Progenitor cell of endocrine pancreas (in vitro differentiated cells): ENCODE measurements around a stretch of chr10.

DNA sequence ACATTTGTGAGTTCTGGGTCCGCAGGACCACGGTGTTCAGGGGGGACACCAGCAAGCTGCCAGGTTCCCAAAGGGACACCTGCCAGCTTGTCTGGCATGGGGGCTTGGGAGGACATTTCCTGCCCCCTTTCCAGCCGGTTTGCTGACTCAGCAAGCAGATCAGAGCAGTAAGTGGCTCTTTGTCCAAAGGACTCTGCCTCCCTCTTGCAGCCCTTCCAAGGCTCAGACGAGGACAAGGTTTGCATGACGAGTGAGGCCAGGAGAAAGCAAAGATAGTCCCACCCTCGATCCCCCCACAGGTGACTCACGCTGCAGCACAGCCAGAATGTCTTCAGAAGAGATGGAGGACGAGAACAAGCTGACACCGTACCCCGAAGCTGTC is 49.0 kb downstream of the COL17A1 start:
- PRO-cap = no peak

GRCh38 chr10:104328330-104328838 is 9.9 kb downstream of the ITPRIP start:
- PRO-cap = unidirectional peak, plus-strand start at chr10:104328466; bidirectional peak, plus-strand start at chr10:104328641, minus-strand start at chr10:104328542

- PRO-cap = bidirectional peak, plus-strand start at chr10:104329047, minus-strand start at chr10:104328889
These were observed 9.2 kb downstream of the ITPRIP start for GRCh38 chr10:104328839-104329772.

GRCh38 chr10:108708230-108708933 is 1214.9 kb downstream of the XPNPEP1 start:
- PRO-cap = no peak

DNA sequence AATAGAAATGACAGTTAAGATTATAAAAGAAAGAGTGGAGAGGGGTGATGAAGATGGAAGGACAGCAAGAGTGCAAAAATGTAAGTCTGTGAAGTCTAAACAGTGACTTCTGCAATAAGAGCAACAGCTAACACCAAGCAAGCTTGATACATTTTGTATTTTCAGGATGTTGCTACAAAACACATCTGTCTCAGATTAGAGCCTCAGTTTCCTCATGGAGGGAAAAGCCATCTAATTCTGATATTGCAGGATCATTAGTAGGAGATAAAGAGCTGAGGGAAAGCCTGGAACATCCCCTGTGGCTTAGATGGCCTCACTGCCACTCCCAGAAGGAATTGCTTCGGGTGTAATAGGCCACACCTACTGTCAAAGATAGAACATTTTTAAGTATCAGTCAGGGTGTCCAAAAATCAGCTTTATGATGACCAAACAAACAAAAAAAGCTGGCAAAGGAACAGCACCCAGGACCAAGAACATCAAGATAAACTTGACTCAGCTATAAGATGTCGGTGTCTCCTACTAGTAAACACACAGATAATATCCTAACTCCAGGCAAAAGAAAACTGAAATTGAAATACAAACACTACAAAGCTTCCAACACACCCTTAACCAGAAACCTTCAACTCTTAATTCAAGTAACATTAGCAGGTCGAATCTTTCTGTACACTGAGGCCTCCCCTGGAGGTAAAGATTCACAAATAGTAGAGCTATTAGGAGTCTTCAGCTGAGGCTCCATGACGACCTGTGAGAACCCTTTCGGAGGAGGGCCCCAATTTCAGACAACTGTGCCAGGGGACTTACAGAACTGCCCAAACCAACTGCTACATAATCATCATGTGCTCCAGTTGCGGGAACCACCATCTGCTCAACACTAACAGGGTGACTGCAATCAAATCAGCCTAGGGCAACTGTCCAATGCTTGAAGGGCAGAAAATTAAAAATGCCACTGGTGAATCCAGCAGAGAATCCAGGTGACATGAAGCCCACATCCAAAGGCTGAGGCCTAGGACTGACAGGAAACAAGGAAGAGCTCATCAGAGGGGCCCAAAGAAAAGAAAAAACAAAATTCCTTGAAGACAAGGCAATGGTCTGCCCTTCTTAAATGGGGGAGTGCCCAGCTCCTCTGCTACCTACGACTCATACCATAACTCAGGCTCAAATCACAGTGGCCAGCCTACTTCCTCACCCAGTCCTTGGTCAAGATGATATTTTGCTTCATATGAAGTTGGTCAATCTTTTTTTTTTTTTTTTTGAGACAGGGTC is 20.3 kb downstream of the XPNPEP1 start:
- PRO-cap = no peak

GRCh38 chr10:110048818-110049504 is 41.2 kb downstream of the ADD3 start:
- PRO-cap = no peak

DNA sequence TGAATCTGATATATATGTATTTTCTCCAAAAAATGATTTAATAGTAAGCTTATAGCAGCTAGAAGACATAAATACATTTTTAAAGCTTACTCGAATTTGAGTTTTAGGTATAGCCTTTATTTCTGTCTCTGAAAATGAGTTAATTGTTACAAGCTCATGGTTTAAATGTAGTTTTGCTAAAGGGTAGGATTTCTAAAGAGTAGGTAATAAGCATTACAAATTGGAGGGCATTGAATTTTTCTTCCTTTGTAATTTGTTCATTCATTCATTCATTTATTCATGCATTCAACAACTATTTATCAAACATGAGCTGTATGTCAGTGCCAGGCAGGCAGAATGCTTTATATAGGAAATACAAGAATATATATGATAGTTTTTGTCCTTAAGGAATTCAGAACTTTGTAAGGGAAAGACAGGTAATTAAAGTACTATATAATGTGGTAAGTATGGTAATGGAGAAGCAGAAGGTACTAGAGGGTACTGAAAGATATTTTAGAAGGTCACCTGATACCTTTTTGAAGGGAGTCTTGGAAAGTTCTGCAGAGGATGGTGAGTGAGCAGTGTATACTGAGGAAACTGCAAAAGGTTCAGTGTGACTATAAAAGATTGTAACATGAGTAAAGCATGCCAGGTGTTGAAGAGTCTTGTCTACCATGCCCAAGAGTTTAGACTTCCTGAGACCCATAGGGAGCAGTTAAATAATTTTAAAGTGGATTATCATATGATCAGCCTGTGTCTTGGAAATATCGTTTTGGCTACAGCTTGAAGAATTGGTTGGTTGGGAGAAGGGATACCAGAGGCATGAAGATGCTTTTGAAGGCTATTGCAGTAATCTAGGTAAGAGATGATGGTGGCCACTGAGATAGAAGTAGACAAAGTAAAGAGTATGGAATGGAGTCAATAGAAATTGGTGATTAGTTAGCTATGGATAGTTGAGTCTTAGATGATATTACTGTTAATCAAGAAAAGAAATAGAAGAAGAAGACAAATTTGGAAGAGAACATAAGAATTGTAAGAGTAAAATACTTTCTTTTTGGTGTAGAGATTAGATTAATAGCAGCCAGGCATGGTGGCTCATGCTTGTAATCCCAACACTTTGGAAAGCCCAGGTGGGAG is 37.9 kb downstream of the MXI1 start:
- PRO-cap = no peak

- PRO-cap = no peak
These were observed 7.2 kb downstream of the SMNDC1 start for GRCh38 chr10:110297388-110298020.

GRCh38 chr10:110357232-110358217 is 52.8 kb upstream of the SMNDC1 start:
- PRO-cap = no peak

DNA sequence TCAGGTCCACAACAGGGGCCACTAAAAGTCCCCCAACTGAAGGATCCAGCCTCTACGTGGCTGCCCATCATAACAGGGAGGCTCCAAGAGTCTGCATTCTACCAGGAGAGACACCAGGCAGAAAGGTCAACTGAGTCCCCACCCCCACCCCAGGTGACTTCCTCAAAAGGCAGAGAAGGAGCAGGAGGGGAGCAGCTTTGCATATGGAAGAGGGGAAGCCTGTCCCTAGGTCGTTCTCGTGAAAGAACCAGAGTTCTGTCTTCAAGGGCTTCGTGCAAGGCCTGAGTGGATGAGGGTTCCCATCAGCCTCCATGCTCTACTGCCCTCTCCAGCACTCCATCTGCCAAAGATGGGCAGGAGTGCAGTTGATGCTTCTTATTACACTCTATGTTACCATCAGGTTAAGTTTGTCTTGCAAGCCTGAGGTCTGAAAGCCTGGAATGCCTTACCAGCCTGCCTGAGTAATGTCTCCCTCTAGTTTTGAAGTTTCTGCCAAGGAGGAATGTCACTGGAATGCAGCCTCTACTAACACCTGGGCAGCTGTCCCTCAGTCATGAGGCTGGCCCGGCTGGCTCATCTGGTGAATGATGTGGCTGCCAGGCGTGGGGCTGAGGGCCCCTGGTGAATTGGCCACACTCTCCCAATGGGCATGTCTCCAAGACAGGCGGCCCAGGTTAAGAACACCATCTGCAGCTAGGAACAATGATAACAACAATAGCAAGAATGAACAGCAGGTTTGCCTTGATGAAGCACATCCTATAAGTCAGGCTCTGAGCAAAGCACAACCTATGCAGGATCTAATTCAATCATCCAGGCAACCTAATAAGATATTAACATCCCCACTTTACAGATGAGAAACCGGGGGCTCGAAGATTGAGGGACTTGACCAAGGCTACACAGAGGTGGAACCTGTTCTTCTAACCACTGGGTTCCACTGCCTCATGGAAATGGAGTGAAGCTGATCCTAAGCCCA is 54.4 kb upstream of the SMNDC1 start:
- PRO-cap = no peak

- PRO-cap = no peak
These were observed 63.9 kb upstream of the DUSP5 start for GRCh38 chr10:110433641-110434361.

GRCh38 chr10:110459929-110461012 is 37.4 kb upstream of the DUSP5 start:
- PRO-cap = no peak

DNA sequence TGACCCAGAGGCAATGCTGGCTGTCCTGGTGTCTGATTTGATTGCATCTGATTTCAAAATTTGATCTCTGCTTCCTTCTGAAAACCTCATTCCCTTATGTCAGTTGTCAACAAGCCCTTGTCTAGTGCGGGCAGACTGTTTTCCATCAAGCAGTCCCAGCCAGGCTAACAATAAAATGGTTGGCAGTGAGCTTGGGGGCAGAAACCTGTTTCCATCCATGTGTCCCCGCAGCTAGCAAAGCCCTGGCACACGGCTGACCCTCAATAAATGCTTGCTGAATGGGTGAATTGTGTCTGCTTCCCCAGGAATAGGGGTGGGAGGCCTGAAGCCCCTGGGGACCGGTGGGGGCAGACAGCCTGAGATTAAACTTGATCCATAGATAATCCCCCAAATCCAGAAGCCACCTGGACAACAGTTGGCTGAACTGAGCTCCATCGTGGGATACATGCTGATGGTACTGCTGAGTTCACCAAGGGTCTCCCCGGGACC is 1.0 kb upstream of the DUSP5 start:
- PRO-cap = no peak

DNA sequence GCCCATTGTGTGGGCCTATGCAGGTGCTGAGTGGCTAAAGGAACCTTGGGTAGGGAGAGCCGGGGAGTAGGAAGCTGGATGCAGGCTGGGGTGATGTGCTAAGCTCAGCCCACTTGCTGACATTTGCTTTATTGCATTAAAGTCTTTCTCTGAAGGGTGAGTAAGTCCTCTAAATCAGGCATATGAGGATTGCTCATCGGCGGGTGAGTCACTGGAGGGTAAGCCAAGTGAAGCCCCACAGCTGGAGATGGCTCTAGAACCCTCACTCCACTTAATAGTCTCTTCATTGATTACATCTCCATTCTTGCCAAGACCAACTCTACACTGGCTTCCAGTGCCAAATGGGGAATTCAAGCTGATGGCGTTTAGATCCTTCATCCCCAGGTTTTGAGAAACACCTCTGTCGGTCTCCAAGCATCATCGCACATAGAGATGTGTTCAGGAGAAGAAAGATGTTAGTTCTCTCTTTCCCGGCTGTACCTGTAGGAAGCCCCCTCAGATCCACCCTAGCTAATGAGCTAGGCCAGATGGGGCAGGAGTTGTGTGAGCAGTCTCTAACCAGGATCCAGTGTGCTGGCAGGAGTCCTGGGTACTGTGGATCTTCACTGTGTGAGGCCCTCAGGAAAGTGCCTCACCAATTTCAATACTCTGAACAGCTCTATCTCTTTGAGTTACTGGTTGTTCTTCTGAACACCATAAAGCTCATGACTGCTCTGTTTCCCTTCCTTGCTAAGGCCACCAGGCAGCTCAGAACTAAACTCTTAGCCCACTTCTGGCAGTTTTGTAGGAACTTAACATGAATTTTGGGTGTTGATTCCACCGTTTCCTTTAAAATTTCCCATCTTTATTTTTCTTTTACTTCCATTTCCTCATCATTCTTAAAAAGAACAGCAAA is 15.3 kb downstream of the DUSP5 start:
- PRO-cap = no peak

DNA sequence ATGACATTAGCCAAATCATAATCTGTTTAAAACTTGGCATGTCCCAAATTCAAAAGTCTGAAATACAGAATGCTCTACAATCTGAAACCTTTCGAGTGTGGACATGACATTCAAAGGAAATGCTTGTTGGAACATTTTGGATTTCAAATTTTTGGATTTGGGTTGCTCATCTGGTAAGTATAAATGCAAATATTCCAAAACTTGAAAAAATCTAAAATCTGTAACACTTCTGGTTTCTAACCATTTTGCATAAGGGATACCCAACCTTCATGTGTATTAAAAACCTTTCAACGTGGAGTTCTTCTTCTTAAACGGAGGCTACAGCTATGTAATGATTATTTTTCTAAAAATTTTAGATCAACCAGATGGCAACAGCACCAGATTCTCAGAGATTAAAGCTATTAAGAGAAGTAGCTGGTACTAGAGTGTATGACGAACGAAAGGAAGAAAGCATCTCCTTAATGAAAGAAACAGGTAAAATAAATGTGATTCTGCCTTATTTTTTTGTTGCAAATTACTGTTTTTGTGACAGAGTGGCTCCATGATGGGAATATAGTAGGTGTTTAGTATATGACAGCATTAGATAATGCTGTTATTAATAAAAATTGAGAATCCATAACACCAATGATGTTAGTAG is 13.2 kb downstream of the SMC3 start:
- PRO-cap = no peak

- PRO-cap = no peak
These were observed 2.3 kb downstream of the RBM20 start for GRCh38 chr10:110646372-110646911.

DNA sequence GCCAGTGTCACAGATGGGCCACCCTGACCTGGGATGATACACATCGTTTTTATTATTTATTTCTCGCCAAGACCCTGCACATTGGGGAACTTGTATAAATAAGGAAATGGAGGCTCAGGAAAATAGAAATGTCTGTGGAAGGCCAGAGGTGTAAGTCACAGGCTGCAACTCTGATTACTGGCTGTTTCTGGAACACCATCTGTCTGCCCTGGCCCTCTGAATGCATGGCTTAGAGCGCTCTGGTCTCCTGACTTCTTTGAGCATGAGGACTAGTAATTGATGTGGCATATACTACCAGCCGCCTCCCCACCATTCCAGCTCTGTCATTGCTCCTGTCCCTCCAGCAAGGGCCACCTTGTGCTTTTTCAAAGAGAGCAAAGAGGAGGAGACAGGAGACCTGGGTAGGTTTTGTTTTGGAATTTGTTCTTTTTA is 81.7 kb upstream of the PDCD4 start:
- PRO-cap = no peak

- PRO-cap = no peak
These were observed 69.1 kb upstream of the PDCD4 start for GRCh38 chr10:110802591-110803154.

DNA sequence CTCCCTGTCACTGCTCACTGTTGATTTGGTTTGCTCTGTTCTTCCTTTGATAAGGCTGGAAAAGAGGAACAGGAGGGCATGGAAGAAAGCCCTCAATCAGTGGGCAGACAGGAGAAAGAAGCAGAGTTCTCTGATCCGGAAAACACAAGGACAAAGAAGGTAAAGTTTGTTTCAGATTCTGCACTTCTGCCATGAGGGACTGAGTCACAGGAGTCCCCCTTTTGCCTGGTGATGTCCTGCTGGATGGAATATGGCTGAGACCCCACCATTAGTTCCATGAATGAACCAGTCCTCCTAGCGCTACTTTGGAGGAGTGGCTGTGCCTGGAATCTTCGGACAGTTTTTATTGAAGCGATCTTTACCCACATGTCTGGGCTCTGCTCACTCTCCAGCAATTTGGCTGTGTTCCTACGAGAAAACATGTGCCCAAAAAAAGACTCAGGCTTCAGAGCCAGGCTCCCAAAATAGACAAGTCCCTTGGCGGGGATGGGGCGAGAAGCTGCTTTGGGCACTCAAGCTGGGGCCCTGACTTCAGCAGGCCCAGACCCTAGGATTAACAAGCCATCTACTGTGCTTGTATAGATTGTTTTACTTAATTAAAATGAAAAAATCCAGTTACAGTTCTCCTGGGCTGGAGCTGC is 51.6 kb upstream of the PDCD4 start:
- PRO-cap = no peak

DNA sequence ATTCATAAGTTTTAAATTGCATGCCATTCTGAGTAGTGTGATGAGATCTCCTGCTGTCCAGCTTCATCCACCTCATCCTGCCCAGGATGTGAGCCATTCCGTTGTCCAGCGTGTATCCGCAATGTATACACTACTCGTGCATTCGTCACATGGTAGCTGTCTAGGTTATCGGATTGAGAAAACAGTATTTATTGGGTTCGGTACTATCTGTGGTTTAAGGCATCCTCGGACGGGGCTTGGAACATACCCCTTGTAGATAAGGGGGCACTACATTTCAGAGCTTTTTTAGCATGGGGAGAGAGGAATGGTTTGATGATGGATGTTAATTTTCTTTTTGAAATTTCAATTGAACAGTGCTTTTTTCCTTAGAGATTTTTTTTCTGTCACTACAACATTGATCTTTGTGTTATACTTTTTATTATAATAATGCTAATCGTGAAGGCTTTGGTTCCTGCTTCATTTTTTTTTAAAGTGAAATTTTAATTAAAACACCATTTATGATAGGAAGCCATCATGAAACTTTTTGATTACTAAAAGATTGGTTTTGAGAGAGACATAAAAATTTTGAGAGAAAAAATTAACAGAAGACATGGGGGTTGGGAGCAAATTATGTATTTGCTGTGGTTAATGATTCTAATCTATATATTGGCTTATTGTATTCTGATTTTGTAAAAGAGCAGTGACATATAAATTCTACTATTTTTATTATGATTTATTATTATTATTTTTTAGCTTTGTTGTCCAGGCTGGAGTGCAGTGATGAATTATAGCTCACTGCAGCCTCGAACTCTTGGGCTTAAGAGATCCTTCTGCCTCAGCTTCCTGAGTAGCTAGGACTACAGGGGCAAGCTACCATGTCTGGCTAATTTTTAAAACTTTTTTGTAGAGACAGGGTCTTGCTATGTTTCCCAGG is 12.6 kb downstream of the PDCD4 start:
- PRO-cap = no peak